A673 (cell line): ENCODE data around the genes MYO5B and SKA1.

- PRO-cap, result no peak
Observed at GRCh38 chr18:48039820-48041167, 109.8 kb upstream of the SMAD2 start.

DNA sequence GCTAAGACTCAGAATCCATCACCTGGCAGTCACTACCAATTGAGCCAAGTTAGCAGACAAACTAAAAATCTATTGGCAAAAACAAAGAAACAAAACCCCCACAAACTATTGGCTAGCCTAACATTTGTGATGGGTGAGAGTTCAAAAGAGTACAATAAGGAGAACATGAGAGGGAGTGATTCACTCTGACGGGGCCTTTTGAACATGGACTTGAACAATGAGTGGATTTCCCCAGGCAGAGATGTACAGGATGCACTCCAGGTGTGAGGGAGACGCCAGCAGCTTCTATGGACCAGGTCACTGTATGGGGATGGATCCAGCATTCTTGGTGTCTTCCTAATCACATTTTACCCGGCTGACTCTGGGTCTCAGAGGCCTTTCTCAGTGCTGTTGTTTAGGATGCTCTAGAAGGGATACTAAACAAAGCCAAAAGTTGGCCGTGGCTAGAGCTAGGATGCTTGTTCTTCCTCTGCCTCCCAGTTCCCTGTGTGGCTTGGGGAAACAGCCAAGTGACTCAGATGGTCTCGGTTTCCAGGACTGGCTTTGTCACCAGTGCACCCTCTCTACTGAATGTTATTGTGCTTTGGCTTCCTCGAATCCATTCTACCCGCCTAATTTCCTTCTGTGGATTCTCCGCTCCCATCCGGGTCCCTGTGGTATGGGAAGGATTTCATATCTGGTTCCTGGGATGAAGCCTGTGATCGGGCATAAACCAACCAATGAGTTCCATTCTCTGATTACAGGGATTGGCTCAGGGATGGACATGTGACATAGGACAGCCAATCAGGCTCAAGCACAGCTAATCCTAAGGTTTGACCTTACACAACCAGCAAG, 167.7 kb upstream of the SMAD2 start:
- PRO-cap, result no peak

- PRO-cap, result no peak
Observed at GRCh38 chr18:48135571-48136119, 205.2 kb upstream of the SMAD2 start.

- PRO-cap, result no peak
Observed at GRCh38 chr18:48139148-48140265, 209.0 kb upstream of the SMAD2 start.

GRCh38 chr18:48300330-48300812, 108.8 kb downstream of the ZBTB7C start:
- PRO-cap, result unidirectional peak, plus-strand start at chr18:48300649

DNA sequence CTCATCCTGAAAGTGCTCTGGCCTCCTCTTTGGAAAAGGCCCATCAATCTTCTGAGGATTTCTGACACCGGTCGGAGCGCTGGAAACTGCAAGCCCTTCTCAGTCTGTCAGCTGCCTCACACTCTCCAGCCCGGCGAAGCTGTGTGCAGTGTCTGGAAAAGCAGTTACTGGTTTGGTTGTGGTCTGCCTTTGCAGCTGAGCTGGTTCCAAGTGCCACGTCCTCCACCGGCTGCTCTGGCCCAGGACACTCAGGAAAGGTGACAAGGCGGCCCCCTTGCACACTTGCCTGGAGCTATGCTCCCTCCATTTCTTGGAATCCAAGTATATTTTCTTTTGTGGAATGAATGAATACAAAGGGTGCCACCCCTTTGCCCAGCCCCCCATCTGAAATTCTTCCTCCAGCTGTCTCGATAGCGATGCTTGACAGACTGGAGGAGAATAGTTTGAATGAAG, 32.5 kb upstream of the ZBTB7C start:
- PRO-cap, result no peak

GRCh38 chr18:48938803-48940081, 11.5 kb downstream of the SMAD7 start:
- PRO-cap, result unidirectional peak, plus-strand start at chr18:48939479; bidirectional peak, plus-strand start at chr18:48939739, minus-strand start at chr18:48939681

GRCh38 chr18:48993892-48994674, 43.3 kb upstream of the SMAD7 start:
- PRO-cap, result no peak

DNA sequence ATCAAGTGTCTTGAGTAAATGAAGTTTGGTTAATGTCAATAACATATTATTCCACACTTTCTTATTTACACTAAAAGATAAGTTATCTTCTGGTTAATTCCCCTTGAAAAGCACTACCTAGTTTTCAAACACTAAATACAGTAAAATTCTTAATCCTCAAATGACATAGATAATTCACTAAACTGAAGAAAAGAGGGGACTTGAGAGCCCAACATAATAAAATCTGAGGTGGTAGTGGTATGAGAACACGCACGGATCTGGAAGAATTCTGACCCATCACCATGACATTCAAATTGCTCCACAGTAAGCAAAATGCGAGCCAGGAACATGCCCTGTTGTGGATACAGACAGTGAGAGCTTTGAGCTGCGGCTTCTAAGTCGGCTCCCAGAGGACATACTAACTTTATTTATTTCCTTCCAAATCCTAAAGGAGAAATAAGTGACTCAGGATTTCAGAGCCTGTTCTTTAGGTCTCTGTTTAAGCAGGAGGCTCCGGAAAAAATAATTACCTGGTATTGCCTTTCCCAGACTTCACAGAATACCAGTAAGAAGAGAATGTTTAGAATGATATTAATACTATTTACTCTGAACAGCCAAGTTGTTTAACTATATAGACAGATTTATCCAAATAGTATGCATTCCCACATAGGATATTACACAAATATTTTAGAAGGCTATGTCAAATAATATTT, 143.4 kb upstream of the SMAD7 start:
- PRO-cap, result no peak

DNA sequence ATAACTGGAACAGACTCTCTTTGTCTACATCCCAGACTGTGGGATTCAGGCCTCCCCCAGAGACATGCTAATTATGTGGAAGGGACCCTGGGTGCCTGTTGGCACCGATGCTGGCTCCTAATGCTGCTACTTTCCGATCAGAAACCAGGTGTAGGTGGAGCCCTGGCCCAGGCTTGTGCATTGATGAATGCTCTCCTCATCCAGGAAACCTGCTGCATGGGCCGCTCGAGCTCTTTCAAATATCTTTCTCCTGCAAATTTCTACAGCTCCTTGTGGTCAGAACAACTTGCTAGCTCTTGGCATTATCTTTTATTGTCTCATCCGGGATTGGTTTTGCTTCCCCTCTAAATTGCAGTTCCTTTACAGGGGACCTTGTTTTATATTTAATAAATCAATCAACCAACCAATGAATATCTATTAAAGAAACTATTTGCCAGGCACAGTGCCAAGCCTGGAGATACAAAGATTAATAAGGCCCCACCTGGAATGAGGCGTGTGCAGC, 51.6 kb downstream of the LIPG start:
- PRO-cap, result no peak

DNA sequence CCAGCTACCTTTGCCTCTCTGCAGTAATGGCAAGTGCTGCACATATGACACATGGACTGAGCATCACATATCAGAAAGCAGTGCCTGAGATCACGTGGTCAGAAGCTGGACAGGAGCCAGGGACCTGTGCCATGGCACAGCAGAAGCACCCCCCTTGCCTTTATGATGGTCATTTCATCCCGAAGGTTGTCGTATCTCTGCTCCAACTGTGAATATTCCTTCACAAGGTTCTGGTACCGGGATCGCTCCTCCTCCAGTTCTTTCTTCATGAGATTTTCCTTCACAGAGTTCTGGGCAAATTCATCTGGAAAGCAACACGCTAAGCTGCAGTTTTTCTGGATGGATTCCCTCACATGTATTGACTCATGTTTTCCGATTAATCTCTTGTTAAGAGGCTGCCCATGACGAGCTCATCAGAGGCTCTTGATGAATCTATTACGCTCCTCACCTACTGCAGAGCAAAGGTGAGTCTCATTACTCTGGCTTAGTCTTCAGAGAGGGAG, 65.5 kb upstream of the ACAA2 start:
- PRO-cap, result no peak

- PRO-cap, result no peak
Observed at GRCh38 chr18:49938823-49939148, 125.5 kb upstream of the ACAA2 start.

GRCh38 chr18:50194506-50195656, at the start of gene MYO5B:
Gene MYO5B, minus strand, starts transcription at chr18:50195147.
- PRO-cap, result no peak

DNA sequence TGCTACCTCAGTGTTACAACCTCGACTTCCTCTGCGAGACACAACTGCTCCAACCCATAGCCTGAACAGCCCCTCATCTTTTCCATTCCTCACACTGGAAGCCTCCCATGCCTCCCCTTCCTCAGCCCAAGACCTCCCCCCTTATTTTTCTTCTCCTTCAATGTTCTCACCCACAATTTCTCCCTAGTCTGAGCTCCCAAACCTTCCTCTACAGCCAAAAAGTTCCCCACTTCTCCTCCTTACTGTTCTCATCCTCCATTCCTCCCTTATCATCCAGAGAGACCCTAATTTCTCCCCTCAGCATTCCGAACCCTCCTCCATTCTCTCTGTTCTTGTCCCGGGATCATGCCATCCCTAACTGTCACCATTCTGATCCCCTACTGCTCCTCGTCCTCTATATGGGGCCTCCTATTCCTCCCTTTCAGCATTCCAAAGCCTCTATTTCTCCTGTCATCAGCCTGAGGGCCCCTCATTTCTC, 717 bp downstream of the MBD1 start:
- PRO-cap, result no peak

- PRO-cap, result no peak
Observed at GRCh38 chr18:50282339-50283373, 1.3 kb upstream of the MBD1 start.

DNA sequence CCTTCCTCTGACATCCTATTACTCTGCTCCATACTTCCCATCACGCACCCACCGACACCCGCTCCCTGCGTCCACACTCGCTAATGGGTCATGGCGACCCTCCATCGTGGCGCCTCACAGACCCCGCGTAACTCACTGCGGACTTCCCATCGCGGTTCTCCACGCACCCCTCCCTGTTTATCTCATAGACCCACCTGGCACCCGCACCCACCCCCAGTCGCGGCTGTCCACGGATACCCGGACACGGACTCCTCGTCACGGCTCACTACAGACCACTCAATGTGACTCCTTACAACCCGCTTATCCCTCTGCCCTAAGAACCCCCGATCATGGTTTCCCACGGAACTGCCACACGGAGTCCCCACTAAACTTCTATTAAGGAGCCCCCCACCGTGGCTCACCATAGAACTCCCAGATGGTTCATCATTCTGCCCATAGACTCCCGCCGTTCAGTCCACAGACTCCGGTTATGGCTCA, 432 bp downstream of the CXXC1 start:
- PRO-cap, result no peak

DNA sequence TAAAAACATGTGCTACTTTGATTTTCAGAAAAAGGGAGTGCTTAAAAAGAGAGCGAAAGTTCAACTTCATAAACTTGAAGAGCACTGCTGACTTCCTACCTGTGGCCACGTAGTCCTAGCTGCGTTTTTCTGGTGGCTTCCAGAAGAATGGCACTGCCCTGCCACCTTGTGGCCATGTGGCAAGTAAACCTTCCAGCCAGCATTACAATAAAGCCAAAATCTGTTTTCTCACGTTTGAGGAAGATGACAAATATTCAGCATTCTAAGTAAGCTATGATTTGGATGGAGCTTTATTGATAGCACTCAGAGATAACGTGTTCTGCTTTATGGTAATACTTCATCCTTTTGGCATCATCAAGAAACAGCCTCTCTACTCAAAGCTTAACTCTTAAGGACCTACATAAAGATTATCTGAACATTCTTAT, 17.6 kb upstream of the SKA1 start:
- PRO-cap, result no peak

DNA sequence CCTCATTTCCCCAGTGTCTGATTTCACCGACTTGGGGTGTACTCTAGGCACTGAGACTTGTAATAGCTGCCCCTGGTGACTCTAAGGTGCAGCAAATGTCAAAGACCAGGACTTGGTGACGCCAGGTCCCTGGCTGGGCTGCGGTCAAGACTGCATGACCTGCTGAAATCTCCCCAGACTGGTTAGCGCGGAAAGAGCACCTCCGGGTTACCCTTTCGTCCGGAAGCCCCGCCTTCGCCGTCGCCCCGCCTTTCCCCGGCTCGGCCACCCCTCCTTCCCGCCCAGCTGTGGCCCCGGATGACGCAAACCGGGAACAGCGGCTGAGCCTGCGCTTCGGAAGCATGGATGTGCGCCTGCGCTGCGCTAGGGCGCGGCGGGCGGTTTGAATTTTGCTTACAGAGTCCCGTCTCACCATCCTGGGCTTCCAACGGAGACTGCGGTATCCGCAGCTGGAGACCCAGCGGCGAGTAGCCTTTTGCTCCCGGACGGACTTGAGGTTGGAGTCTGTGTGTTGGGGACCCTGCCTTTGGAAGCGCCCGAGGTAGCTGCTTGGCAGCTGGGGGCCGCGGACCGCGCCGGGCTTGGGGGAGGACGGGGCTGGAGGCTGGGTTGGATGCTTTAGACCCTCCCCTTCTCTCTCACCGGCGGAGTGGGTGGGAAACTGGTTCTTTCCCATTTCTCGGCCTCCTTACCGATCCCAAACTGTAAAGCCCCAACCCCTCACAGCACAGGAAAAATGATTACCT, at the start of gene SKA1:
SKA1 (plus strand) TSS at position 348 of the 746 bp plus-strand sequence.
- PRO-cap, result bidirectional peak, plus-strand start at position 449 of the sequence, minus-strand start at position 180 of the sequence

DNA sequence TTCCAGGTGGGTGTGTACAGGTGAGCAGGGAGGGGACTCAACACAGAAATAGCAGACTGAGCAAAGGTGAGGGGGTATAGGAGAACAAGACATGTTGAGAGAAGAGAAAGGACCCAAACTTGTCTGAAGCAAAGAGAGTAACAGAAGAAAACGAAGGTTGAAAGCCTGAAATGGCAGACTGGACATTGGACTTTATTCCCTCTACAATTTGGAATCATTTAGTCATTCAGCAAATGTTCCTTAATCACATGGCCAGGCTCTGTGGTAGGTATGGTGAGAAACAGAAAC, 23.3 kb downstream of the MRO start:
- PRO-cap, result no peak

GRCh38 chr18:50973297-50973653, 5.4 kb downstream of the ELAC1 start:
- PRO-cap, result no peak